Neuron (in vitro differentiated cells): ENCODE measurements around a stretch of chr14.

- PRO-cap, result no peak
Measured at GRCh38 chr14:63480683-63481193, 62.4 kb downstream of the PPP2R5E start.

GRCh38 chr14:63542378-63542844 lies 766 bp downstream of the PPP2R5E start:
- PRO-cap, result bidirectional peak, plus-strand start at chr14:63542719, minus-strand start at chr14:63542664

GRCh38 chr14:64024010-64024480 lies 171.2 kb downstream of the SYNE2 start:
- PRO-cap, result no peak

DNA sequence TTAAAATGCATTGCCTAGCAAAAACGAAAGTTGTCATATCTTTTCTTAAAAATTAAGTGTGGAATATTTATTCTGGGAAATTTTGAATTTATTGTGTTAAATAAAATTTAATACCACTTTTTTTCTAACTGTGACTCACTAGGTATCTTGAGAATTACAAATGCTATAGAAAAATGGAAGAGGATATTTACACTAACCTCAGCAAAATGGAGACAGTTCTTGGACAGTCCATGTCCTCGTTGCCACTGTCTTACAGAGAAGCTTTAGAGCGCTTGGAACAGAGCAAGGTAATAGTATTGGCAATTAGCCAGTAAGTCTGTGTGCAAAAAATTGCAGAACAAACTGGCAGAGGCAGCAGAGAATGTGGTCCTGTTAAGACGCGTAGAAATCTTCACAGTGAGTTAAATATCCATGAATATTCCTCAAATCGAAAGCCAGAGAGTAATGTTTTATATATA lies 209.8 kb downstream of the SYNE2 start:
- PRO-cap, result no peak

DNA sequence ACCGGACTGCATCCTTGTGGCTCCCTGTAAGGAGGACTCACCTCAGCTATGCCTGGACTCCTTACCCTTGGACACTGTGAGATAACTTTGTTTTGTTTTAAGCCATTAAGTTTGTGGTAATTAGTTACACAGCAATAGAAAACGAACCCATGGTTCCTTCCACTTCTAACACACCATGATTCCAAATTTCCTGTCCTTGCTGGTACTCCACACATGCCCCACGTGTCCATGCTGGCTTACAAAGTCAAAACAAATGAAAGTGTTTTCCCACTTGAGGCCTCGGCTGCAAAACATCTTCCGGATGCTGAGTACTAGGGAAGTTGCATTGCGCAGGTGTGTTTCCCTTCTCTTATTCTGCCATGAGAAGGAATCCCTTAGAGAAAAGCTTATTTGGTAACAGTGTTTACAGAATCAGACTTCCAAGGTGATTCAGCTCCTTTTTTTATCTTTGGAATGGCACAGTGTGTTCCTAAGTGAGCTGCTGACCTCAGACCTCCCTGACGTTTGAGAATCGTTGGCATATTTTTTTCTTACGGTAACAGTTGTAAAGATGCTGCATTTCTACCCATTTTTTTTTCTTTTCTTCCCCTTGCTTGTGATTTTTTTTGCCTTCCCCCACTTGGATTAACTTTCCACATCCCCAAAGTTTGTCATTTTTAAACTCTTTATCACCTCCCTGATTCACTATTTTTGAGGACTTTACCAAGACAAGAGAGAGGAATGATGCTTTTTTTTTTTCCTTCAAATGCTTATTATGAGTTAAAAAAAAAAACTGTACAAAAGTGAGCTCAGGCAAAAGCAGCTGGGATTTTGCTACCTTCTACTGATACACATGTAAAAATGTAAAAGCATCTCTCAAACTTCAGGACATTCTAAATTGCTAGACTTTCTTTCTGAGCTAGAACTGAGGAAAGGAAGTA lies 211.3 kb downstream of the ESR2 start:
- PRO-cap, result no peak

GRCh38 chr14:64221648-64222044 lies 72.5 kb downstream of the ESR2 start:
- PRO-cap, result no peak

GRCh38 chr14:64391843-64392522 lies 3.8 kb downstream of the MTHFD1 start:
- PRO-cap, result no peak

- PRO-cap, result no peak
Measured at GRCh38 chr14:64410427-64410705, 22.2 kb downstream of the MTHFD1 start.

GRCh38 chr14:64441754-64442637 lies 23.3 kb upstream of the AKAP5 start:
- PRO-cap, result no peak

GRCh38 chr14:64507463-64508350 lies 3.1 kb downstream of the ZBTB1 start:
- PRO-cap, result no peak

DNA sequence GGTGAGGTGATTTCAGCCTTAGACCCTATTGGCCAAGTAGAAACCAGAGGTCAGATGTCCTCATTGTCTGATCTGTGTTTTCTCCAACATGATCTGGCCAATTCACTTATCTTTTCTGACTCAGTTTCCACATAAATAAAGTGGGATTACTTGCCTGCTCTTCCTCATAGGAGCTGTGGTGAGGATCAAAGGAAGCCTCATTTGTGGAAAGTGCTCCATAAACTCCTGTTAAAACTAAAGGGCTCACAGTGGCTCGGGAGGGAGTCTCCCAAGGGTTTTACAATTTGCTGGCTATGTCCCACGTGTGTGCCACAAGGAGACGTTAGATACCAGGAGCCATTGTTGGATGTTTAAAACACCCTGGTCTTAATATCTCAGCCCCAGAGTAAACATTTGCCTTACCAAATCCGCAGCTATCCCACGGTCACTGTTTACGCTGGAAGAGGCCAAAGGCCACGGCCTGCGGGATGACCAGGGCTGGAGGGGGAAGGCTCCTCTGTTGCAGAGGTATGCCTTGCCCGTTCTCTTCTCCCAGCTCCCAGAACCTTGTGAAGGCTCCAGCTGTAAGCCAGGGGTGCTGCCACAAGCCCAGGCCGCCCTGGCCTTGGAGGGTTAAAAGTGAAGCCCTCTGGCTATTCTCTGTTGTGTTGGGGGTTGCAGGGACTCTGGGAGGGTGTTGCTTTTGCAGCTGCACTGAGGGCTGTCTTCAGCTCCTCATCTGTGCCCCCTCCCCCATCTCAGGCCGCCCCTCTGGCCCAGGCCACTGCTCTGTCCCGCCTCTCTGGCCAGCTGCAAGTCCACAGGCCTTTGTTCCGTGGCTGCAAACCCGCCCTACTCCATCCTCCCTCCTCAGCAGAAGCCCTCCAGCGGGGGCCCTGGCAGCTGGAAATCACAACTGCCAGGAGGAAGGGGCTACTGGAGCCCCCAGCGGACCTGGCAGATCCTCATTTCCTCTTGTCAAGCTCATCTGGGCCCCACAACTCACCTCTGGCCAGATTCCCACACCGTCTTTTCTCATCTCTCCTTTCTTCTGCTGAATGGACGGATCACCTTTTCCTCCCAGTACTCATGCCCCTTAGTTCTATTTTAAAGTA lies 2.4 kb downstream of the PLEKHG3 start:
- PRO-cap, result no peak

DNA sequence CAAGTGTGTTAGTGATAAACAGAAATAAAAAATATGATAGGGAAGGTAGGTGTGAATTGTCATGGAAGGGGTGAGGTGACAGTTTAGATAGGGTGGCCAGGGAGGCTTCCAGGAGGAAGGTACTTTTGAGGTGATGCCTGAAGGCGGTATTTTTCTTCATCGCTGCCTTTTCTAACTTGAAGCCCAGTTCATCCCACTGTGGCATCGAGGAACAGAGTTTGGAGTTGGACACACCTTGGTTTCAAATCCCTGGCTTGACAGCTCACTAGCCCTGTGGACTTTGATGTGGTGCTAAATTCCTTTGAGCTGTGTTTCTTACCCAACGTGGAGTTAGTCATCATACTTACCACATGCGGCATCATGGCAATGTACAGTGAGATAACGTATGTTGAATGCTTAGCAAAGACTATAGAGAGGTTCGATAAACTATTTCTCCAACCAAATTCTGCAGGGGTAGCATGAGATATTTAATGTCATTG lies 3.4 kb downstream of the PLEKHG3 start:
- PRO-cap, result no peak

- PRO-cap, result no peak
Measured at GRCh38 chr14:64717285-64717554, 13.0 kb downstream of the PLEKHG3 start.

DNA sequence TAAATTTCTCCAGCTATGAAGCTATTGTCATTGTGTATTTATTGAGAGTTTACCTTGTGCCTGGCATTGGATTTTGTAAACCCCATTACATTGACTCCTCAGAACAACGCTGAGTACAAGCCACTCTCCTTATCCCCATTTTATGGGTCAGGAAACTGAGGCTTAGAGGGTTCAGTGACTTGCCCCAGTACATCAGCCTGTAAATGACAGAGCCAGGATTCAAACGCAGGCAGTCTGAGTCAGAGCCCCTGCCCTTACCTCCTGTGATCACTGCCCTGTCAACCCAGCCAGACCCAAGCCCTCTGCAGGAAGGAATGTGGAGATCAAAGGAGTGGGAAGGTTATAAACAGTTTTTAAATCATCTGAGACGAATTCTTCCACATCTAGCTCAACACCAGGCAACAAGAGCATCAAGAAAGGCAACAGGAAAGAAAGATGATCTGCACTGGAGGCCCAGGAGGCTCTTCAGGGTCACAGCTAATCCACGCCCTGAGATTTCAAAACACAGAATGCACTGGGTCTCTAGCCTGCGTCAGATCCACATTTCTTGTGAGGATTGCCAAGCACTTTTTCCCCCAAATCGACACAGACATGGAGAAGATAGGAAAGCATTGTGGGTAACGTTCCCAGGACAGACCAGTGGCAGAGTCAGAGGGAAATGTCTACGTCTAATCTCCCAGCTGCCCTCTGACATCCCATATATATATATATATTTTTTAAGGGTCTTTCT lies 38.5 kb downstream of the SPTB start:
- PRO-cap, result no peak

GRCh38 chr14:64841829-64842471 lies 37.8 kb downstream of the SPTB start:
- PRO-cap, result no peak

- PRO-cap, result no peak
Measured at GRCh38 chr14:64915421-64915620, 1.1 kb downstream of the CHURC1 start.

GRCh38 chr14:64941964-64942340 lies 593 bp downstream of the GPX2 start:
- PRO-cap, result no peak

DNA sequence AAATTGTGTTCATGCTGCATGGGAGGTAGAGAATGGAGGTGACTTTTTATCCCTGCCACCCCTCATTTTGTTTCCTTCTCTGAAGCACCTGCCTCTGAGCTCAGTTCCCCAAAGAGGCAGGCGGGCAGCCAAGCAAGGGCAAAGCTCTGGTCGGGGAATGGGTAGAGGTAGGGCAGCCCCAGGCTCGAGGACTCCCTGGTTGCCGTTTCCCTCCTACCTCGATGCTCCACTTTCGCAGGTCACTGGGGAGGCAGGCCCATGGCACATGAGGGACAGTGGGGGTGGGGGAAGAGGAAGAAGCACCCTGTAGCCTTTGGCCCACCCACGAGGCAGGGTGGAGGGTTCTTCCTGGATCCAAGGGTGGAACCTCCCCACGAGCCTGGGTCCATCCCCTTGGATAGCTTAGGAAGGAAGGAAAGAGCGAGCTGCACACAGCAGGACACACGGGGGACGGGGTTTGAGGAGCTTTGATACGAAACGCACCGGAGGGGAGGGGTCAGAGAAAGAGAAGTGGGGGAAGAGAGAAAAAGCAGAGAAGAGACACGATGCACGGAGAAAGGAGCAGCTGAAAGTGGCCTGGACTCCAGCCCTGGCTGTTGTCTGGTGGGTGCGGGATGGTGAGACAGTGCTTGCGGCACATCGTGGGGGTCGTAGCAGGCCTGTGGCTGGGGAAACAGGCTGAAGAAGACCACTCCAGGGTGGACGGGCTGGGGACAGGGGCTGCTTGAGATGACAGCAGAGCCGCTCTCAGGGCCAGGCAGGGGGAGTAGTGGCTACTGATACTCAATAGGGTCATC lies 5.1 kb upstream of the GPX2 start:
- PRO-cap, result no peak

DNA sequence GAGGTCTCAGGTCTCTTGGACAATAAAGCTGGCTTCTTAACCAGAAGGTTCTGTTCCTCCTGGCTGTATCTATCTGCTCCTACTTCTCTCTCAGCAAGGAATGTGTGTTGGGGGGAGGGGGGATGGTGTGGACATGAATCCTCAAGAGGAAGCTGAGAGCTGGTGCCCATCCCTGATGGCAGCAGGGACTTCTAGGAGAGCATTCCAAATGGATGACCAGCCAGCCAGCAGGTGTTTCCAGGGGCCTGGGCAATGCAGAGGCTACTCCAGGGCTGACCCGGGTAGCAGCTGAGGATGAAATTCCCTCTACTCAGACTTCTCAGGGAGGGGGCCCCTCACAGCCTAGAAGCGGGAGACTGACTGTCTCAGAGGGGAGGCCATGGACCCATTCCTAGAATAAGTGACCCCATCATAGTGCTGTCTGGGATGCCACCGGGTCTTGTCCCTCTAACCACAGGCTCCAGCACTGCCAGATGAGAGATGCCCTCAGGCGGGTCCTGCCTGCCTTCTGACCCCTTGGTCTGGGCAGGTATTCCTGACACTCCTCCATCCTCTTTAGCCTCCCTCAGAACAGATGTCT lies 1.3 kb downstream of the RAB15 start:
- PRO-cap, result bidirectional peak, plus-strand start at position 202 of the sequence, minus-strand start at position 75 of the sequence

DNA sequence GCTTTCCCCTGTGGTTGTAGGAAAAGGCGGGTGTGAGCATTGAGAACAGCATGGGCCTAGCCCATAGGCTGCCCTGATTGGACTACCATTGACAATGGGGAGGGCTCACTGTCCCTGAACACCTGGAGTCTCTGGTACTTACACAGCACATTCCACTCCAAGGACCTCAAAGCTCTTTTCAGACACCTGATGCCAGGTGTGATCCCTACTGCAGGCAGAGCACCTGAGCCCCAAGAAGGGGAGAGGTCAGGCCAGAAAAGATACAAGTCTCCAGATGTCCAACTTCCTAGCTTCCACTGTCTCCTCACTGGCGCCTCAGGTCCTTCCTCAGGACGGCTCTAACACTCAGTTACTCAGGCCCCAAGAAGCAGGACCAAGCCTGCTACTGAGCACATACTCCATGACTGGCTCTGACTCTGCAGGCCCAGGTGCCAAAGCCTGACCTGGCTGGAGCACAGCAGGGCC lies 24.9 kb downstream of the MAX start:
- PRO-cap, result no peak